Thoracic aorta endothelial cell (primary cell): ENCODE measurements around a stretch of chr3.

- CAGE, long polyA plus RNA: no peak
Observed at GRCh38 chr3:12289464-12289951, 638 bp downstream of the PPARG start.

DNA sequence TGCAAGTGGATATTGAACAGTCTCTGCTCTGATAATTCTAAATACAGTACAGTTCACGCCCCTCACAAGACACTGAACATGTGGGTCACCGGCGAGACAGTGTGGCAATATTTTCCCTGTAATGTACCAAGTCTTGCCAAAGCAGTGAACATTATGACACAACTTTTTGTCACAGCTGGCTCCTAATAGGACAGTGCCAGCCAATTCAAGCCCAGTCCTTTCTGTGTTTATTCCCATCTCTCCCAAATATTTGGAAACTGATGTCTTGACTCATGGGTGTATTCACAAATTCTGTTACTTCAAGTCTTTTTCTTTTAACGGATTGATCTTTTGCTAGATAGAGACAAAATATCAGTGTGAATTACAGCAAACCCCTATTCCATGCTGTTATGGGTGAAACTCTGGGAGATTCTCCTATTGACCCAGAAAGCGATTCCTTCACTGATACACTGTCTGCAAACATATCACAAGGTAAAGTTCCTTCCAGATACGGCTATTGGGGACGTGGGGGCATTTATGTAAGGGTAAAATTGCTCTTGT lies 62.4 kb downstream of the PPARG start:
- CAGE, long polyA plus RNA: no peak

DNA sequence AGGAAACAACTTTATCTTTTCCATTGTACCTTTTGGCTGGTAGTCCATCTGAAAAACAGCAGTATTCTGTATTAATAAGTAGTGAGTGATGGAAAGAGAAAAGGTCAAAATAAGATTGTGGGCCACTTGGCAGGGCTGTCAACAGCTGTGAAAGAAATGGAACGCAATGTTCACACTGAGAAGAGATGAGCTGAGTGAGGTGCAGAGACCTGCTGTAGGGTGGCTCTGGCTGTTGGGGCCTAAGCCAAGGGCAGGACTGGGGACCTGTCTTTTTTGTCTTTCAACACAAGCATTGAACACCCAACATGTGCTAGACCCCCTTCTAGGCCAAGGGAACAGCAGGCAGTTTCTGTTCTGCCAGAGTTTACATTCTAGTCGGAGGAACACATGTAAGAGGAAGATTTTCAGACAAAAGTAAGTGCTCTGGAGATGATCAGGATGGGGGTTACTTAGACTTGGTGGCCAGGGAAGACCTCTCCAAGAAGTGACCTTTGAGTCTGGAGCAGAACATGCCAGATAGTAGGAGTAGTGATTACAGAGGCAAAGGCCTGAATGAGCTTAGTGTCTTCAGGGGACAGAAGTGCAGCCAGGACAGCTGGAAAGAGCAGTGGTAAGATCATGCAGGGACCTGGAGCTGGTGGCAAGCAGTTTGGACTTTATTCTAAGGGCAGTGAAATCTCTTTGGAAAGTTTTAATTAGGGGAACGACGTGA lies 29.6 kb downstream of the TSEN2 start:
- CAGE, long polyA plus RNA: no peak

DNA sequence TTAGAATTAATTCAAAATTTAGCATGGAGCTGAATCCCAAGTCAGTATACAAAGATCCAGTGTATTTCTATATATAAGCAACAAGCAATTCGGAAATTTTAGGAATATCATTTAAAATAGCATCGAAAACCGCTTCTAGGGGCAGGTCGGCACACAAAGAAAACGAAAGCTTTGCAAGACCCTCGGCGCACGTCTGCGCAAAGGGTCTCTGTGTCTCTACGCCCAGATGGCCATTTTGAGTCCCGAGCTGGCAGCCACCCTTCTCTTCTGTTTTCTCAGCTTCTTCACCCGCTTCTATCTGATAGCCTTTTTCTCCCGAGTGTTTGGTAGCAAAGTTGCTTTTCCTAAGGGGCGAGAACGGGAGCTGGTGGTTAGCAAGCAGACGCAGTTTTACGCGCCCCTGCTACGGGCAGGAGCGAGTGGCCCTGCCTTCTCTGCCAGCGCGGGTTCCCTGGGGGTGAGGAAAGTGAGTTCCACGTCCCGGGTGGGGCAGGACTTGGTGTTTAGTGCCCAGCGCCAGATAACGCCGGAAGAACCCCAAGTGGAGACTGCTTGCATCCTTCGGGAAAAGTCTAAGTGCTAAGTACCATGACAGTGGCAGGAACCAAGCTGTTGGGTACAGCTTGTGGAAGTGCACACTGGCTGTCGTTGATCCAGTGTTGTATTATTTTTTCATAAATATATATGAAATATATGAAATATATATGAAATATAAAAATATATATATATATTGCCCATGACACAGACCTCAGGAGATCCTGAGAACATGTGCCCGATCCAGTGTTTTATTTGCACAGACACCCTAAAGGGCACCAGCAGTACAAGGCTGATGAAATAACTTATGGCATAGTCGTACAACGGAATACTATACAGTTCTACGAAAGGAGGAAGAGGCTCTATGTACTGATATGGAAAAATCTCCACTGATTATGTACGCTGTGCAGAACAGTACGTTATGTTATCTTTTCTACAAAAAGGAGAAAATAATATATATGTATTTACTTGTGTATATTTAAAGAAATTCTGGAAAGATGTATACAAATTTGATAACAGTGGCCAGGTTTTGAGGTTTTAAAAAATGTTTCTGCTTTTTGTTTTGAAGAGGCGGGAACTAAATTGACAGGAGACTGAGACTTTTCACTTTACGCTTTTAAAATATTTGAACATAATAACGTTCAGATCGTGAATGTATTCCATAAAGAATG lies 2.7 kb upstream of the MKRN2 start:
- CAGE, long polyA plus RNA: no peak

GRCh38 chr3:12729228-12729747 lies 29.8 kb downstream of the TMEM40 start:
- CAGE, long polyA plus RNA: no peak

- CAGE, long polyA plus RNA: no peak
Observed at GRCh38 chr3:12868381-12868912, 27.1 kb upstream of the RPL32 start.

GRCh38 chr3:12948110-12948996 lies 107.0 kb upstream of the RPL32 start:
- CAGE, long polyA plus RNA: no peak

GRCh38 chr3:12956035-12956669 lies 114.8 kb upstream of the RPL32 start:
- CAGE, long polyA plus RNA: no peak

- CAGE, long polyA plus RNA: no peak
Observed at GRCh38 chr3:12956910-12957645, 115.7 kb upstream of the RPL32 start.

DNA sequence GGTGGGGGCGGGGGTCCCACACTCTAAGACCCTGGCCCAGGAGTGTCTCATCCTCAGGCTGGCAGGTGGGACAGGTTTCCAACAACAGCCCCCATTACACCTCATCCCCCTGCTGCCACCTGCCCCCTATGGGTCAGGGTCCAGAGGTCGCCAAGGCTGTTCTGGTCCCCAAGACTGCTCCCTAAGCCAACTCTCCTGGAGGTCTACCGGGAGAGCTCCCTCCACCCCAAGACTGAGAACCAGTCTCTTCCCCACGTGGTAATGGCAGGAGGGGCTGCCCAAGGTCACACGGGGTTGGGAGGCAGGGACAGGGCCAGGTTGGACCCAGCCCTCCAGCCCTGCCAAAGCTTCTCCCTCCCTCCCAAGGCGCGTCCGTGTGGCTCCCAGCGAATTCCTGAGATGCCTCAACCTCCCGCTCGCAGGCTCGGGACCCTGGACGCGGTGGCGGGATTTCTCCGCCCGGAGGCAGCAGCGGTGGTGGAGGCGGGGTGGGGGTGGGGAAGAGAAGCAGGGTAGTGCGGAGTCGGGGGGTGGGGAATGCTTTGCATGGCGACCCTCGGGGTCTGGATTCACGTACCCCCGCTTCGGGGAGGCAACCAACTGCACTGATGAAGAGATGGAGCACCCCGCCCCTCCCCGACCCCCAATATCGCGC lies 80.1 kb downstream of the IQSEC1 start:
- CAGE, long polyA plus RNA: no peak

GRCh38 chr3:13007296-13007513 lies 66.0 kb downstream of the IQSEC1 start:
- CAGE, long polyA plus RNA: no peak

DNA sequence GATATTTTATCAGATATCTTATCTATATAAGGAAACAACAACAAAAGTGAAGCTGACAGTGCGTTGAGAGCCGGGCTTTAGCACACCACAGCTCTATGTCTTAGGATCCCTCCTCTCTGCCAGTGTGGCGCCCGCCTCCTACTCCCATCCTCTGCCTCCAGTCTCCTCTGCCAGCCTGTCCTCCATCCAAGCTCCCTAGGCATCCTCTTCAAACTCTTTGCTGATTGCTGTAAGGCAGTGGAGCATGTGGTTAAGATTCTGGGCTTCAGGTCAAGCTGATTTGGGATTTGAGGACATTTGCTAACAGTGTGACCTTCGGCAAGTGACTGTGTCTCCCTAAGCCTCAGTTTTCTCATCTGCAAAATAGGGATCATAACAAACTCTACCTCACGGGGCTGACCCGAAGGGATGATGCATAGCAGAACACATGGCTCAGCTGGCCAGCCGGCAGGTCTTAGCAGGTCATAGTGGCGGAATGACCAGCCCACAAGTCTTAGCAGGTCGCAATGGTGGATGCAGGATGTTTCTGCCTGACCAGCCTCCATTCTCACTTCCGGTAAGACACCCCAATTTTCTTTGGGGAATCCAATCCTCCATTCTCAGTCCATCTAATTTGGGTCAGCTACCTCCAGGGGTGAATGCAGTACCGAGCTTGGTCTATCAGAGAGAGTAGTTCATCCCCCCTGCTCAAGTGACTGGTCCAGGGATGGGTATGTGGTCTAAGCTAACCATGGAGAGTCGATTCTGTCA lies 63.3 kb downstream of the IQSEC1 start:
- CAGE, long polyA plus RNA: no peak

DNA sequence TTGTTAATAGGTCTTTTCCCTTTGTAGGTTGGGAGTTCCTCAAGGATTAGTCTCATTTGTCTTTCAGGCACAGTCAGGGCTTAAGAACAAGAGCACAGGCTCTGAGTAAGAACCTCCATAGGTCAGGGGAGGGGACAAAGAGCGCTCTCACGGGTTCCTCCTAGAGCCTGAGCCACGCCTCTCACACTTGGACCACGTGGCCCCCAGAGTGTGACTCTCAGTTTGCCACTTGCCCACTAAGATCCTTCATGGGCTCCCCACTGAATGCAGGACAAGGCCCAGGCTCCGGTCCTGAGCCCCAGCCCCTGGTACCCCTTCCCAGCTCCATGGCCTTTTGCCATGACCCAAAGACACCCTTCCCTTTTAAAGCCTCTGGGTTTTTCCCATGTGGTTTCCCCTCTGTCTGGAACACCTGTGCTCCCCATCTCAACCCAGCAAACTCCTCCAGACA lies 32.9 kb downstream of the IQSEC1 start:
- CAGE, long polyA plus RNA: no peak

DNA sequence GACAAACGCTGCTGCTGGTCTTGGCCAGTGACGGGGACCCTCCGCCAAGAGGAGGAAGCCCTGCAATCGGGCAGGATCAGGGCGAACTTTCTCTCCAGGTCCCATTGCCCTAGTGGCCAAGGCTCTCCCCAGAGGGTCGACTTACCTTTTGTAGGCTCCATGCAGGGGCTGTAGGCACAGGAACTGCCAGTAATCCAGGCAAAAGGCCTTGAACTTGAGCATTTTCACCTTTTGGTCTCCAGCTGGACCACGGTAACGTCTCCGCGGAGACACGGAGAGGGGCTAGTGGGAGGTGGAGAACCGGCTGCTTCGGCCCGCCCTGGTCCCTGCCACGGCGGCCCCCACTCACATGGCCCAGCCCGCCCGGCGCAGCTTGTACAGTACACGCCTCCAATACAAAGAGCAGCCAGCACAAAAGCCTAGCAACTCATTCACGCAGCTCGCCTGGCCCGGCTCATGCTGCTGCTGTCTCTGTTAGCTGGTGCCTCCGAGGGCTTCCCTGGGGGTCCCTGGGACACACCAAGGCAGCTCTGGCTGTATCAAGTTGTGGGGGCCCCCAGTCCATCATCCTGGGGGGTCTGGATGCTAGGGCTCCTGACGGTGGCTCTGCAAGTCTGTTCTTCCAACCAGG lies 31.0 kb downstream of the IQSEC1 start:
- CAGE, long polyA plus RNA: no peak

- CAGE, long polyA plus RNA: no peak
Observed at GRCh38 chr3:13044354-13045061, 28.7 kb downstream of the IQSEC1 start.

DNA sequence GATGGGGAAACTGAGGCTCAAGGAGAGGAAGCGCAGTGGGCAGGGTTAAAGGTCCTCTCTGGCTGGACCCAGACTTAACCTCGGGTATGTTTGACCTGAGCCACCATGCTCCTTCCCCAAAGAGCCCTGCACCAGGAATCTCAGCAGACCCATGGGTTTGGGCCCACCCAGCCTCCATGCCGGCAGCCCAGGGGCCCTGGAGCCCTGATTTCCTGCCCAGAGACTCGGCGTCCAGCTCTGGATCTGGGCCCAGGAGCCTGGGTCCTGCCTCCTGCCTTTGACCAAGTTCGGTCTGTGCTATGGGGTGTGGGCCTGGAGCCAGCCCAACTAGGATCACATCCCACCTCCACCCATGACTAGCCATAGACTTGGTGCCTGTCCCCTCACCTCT lies 25.5 kb downstream of the IQSEC1 start:
- CAGE, long polyA plus RNA: no peak

GRCh38 chr3:13069446-13070065 lies 3.7 kb downstream of the IQSEC1 start:
- CAGE, long polyA plus RNA: no peak

DNA sequence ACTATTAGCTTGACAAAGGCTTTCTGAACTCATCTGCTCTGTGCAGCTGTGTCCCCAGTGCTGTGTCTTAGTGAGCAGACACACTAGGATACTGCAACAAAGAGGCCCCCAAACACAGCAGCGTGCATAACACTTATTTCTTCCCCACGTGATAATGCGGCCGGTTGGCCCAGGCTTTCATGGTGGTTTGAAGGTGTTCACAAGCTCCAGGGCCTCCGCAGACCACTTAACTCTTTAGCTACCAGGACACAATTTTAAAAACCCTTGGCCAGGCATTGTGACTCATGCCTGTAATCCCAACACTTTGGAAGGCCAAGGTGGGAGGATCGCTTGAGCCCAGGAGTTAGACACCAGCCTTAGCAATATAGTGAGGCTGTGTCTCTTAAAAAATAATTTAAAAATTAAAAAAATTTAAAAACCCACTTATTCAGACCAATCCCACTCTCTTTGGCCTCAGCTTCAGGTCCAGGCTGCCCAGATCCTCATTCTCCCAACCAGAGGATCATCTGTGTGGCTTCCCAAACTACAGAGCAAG lies 2.0 kb upstream of the HDAC11 start:
- CAGE, long polyA plus RNA: no peak

- CAGE, long polyA plus RNA: no peak
Observed at GRCh38 chr3:13650533-13650965, 101.6 kb downstream of the FBLN2 start.

DNA sequence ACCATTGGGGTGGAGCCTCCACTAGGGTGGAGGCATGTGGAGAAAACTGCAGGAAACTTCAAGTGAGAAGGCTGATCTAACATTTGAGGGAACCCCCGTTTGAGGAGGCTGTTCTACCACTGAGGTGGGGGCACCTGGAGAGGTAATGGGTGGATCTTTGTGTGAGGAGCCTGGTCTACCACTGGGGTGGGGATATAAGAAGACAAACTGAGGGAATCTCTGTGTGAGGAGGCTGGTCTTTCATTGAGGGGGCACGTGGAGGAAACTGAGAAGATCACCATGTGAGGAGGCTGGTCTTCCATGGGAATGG lies 163.4 kb downstream of the FBLN2 start:
- CAGE, long polyA plus RNA: no peak